ReNcell CX (cell line): ENCODE measurements around the genes SUSD3 and PTPDC1.

DNA sequence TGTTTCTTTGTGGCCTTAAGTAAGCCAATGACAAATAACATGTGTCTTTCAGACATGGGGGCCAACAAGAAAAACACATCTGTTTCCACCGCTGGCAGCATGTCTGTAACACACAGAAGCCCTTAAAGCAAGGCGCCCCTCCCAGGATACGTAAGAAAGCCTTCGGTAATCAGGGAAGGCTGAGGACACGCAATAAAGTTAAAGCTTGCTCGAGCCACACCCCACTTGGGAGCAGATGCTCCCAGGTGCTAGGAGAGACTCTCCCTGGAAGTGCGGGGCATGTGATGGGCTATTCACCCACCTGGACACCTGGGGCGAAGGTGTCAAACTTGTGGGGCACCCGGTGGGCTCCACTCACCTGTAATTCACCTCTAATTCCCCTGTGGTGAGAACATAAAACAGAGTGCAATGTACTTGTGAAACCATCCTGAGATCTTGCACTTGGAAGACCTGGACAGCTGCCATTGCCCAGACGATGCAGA lies 125.0 kb downstream of the ROR2 start:
- PRO-cap: no peak

DNA sequence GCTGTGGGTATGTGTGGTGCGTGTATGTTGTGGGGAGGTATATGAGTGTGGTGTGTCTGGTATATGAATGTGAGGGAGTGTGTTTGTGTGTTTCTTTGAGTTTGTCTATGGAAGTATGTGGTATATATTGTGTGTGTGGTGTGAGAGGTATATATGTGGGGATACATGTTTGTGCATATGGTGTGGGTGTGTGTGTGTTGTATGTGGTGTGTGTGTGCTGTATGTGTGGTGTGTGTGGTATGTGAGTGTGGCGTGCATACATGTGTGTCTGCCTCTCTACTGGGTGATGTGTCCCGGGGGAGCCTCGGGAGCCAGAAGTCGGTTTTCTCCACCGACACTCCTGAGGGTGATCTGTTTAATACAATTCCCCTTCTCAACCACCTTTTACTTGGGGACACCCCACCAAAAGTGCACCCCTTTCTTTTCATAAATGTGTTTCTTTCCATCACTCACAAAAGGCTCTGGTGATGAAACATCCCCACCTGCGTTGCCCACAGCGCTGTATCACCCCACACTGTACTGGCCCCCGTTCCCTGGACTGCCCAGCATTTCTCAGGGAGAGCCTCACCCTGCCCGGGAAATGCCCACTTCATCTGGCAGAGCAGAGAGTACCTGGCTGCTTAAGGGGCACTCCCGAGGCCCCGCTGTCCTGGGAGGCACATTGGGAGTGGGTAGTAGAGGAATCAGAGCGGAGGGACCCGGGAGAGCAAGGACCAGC lies 110.4 kb downstream of the ROR2 start:
- PRO-cap: no peak

GRCh38 chr9:91899863-91900941 lies 49.8 kb downstream of the ROR2 start:
- PRO-cap: no peak

- PRO-cap: no peak
Measured at GRCh38 chr9:91949522-91950048, 443 bp downstream of the ROR2 start.

DNA sequence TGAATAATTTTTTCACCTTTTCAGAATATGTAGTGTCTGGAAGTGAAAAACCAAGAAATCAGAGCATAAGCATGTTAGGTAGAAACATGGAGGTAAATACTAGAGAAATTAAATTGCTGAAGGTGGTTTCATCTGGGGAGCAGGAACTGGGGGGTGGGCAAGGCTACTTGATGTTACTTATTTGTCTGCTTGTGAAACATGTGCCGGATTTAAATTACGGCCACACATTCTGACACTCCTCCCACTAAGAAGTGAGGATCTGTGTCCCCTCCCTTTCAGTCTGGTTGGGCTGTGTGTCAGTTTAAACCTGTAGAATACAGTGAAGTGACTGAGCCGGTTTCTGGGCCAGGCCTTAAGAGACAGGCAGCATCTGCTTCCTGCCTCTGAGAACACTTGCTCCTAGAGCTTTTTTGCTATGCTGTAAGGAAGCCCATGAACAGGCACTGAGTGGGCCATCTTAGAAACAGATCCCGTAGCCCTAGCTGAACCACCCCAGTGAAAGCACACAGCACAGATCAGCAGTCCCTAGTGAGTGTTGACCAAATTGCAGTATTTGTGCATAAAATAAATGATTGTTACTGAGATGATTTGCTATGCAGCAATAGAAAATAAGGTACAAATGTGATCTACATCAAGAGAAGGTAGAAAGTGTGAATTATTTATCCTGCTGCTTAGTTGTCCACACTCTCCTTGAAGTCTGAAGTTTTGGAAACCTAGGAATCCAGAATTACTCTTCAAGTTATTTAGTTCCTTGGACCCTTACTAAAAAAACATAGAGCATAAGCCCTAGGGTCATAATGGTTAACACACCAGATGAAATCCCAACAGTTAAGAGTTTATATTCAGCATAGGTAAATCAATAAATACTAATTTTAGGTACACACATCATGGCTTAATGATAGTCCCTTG lies 2.5 kb upstream of the IARS1 start:
- PRO-cap: no peak

- PRO-cap: no peak
Measured at GRCh38 chr9:92446368-92447017, 22.2 kb upstream of the OMD start.

GRCh38 chr9:92837072-92837573 lies 40.7 kb downstream of the ZNF484 start:
- PRO-cap: no peak

DNA sequence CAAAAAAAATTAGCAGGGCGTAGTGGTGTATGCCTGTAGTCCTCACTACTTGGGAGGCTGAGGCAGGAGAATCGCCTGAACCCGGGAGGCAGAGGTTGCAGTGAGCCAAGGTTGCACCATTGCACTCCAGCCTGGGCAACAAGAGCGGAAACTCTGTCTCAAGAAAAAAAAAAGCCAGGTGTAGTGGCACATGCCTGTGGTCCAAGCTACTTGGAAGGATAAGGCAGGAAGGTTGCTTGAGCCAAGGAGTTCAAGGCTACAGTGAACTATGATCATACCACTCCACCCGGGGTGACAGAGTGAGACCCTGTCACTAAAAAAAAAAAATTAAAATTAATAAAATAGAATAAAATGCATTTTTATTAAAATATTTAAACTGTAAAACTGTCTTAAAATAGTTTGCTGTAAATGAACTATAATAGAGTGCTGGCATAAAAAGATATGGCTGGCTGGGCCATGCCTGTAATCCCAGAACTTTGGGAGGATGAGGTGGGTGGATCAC lies 35.9 kb downstream of the ZNF484 start:
- PRO-cap: no peak

DNA sequence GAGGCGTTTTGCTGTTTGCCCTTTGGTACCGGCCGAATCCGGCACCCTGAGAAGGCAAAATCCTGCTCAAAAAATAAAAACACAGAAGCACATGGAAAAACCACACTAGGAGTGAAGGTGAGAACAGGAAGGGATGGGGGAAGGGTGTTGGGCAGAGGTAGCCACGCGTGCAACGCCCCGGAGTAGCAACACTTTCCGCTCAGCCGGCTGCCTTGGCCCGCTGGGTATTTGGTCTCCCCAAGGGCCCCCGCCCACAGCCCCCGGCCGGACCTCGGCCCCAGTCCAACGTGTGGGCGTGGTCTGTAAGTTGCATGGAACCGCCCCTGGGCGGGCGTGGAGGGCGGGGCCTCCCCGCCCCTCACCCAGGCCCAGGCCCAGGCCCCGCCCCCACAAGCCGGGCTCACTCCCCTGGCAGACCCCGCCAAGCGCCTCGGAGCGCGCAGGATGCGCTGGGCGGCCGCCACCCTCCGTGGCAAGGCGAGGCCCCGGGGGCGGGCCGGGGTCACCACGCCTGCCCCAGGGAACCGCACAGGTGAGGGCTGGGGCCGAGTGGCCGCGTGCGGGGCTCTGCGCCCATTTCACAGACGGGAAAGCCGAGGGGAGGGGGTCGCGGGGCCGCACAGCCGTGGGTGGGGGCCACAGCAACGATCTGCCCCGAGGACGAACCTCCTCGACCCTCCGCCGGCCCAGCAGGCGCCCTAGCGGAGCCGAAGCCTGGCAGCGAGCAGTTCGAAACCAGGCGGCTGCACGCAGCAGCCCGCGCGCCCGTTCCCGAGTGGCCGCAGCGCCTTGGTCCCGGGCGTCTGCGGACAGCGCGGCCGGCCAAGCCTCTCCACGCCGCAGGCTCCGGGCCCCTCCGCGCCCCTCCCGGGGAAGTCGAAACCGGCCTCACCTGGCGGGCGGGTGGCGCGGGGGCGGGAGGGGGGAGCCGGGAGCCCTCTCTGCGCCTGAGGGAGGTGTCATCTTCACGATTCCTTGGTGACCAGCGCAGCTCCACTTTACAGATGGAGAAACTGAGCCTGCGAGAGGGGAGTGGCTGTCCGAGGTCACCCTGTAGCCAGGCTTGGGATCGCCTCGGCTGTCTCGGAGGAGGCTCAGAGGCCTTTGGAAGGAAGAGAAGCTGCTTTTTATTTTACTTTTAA lies at the start of gene SUSD3:
SUSD3 (plus strand) TSS at position 403 of the 1,142 bp plus-strand sequence.
- PRO-cap: no peak

DNA sequence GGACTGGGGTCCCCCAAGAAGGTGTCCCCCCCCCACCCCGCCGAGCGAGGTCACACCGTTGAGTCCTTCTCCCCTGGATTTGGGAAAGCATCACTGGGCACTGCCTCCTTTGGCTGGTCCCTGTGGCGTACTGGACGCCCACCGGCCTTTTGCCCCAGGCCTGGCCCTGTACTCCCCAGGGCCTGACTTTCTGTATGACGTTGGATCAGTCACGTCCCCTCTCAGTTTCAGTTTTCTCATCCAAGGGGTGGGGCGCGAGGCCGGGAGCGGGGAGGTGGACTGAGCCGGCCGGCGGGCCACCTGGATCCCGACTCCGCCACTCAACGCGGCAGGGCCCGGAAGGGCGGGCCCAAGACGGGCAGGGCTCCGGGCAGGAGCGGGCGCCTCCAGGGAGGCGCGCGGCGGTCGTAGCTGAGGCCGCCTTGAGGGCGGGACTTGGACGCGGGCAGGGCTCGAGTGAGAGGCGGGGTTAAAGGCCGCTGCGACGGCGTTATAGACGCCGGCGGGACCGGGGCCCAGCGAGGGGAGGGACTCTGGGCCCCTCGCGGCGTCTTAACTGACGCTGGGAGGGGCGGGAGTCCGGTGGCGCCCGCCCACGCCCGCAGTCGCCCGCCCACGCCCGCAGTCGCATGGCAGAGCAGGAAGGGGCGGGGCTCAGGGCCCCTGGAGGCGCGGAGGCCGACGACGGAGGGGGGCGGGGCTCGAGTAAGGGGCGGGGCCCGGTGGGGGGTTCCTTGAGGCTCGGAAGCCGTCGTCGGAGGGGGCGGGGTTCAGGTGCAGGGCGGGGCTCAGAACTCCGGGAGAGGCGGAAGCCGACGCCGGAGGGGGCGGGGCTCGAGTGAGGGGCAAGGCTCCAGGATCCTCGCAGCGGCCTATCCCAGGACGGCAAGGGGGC lies 601 bp upstream of the CARD19 start:
- PRO-cap: bidirectional peak, plus-strand start at position 358 of the sequence, minus-strand start at position 324 of the sequence

- PRO-cap: no peak
Measured at GRCh38 chr9:93096980-93097815, 1.2 kb downstream of the CARD19 start.

- PRO-cap: no peak
Measured at GRCh38 chr9:93107339-93108458, 11.7 kb downstream of the CARD19 start.

- PRO-cap: no peak
Measured at GRCh38 chr9:93128011-93128980, 5.8 kb downstream of the NINJ1 start.

GRCh38 chr9:93186897-93187450 lies 3.0 kb downstream of the WNK2 start:
- PRO-cap: no peak

DNA sequence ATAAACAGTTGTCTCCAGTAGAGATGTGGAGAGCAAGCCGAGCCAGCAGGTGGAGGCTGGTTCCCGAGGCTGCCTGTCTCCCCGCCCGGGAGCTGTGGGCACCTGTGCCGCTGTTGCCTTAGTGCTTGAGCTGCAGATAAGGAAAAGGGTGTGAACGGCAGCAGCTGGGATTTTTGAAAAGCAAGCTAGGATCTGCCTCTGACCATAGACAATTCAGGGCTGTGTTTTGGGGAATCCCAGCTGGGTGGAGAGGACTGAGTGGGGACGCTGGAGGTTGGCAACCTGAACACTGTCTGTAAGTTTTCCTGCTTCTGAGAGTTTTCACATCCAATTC lies 9.5 kb downstream of the WNK2 start:
- PRO-cap: no peak

DNA sequence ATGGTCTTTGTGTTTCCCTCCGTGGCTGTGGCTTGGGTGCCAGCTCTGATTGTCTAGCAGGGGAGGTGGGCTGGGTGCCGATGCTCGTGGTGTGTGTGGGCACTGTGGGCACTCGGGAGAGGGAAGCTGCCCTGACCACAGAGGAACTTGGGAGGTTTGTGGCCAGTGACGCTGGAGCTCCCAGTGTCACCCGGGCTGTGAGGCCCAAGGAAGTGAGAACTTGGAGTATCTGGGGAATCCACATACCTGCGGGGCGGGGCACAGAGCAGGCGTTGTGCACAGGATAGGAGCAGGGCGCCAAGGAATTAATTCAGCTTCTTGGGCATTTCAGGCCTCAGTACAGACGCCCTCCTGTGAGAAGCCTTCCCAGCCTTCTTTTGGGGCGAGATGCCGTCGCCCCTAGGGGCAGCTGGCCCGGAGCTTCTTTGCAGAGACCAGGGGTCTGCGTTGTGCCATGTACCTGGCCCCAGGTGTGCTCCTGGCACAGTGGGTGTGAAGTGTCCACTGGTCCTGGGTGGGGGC lies 47.5 kb downstream of the WNK2 start:
- PRO-cap: no peak

- PRO-cap: no peak
Measured at GRCh38 chr9:93268378-93269414, 84.8 kb downstream of the WNK2 start.

DNA sequence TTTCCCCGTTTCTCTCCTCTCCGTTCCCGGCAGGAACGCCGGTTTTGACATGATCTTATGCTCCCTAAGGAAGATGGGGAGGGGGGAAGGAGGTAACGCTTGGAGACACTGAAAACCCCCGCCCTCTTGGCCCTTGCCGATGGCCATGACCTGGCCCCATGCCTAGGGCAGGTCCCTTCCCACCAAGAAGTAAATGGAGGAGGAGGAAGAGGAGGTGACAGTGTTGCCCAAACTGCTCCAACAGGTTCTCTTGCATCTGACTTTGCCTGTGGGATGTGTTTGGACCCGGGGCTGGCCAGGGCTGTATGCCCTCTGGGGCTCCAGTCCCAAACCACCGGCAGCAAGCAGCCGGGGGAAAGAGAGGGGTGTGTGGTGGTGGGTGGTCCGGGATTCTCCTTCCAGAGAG lies 1.2 kb downstream of the PHF2 start:
- PRO-cap: no peak

- PRO-cap: no peak
Measured at GRCh38 chr9:93594004-93594539, 17.7 kb downstream of the PHF2 start.

DNA sequence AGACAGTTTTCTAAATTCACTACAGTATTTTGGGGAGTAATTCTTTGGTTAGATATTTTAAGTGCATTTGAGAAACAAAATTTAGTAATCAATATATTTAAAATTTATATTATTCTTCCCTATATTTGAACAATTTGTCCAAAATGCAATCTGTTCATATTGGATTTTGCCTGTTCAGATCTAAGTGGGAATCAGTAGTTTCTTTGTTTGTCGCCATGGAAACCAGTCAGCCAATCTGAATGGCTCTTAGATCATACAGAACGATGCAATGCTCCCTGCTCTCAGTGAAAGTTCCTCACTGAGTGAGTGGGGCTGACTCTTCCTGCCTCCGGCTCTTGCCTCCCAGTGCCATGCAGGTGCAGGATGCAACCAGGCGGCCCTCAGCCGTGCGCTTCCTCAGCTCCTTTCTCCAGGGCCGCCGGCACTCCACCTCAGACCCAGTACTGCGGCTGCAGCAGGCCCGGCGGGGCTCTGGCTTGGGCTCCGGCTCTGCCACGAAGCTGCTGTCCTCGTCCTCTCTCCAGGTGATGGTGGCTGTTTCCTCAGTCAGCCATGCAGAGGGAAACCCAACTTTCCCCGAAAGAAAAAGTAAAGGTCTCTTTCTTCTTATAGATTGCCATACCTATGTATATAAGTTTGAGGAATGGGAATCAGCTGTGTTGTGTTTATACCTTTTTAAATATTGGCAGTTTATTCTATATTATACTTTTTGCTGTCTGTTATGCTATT lies at the start of gene PTPDC1:
PTPDC1 (plus strand) TSS at position 284 of the 729 bp plus-strand sequence.
- PRO-cap: unidirectional peak, plus-strand start at position 351 of the sequence; unidirectional peak, minus-strand start at position 467 of the sequence